Epithelial cell of esophagus (primary cell): ENCODE results near the gene UGDH.

GRCh38 chr4:38424505-38425118 is 239.4 kb upstream of the KLF3 start:
- RRBS, result no CpG with 5 or more reads among the region's 6 CpGs

DNA sequence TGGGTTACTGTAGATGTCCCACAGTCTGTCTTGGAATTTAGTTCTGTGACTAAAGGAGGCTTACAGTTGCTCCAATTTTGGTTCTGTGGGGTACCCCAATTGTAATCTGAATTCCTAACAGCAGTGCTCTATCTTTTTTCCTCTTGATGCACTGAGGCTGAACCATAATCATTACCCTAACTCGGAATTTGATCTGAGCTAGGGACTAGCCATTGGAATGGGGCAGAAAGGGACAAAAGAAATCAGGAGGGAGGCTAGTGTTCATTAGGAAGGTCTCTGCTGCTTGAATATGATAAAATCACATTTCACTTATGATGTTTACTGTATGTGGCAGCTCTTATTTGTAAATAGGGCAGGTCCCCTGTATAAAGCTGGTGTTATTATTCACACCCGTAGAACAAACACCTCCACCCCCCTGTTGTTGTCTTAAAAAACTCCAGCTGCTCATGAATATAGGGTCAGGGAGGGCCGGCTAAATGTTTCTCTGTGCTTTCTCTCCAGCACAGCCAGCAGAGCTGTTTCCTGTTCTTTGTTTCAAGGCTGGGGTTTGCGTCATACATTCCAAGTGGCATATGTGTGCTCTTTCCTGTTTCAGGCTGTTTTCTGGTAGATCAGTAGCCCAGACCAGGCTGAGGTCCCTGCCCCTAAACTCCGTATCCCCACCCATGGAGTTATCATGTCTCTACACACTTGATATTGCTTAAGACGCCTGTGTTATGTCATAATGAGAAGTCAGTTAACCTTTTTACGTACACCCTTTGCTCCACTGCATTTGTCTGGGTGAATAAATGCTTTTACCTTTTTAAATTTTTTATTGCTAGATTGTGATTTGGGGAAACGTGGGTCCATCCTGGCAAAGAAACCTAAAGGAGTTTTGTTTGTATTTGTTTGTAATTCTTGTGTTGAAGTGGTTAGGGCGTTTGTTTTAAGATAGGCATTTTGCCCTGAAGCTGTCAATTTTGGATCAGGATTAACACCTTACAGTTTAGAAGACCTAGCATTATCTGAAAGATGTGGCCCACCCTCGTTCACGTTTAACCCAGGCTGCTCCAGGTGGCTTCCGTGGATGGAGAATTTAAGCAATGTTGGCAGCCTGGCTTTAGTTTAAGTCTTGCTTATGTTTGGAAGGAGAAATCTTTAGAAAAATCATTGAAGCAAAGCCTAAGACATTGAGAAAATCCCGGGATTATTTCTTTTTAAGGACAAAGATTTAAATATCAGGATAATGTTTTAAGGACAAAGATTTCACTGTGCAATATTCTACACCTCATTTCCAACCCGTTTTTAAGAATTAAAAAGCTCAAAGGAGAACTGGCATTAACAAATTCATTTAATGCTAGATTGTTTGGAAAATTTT is 3.2 kb downstream of the KLF3 start:
- RRBS, result no CpG with 5 or more reads among the region's 14 CpGs

- RRBS, result no CpG with 5 or more reads among the region's 6 CpGs
Observed at GRCh38 chr4:38671627-38672088, 7.7 kb downstream of the KLF3 start.

GRCh38 chr4:38697080-38698328 is 33.5 kb downstream of the KLF3 start:
- RRBS, result no CpG with 5 or more reads among the region's 16 CpGs

DNA sequence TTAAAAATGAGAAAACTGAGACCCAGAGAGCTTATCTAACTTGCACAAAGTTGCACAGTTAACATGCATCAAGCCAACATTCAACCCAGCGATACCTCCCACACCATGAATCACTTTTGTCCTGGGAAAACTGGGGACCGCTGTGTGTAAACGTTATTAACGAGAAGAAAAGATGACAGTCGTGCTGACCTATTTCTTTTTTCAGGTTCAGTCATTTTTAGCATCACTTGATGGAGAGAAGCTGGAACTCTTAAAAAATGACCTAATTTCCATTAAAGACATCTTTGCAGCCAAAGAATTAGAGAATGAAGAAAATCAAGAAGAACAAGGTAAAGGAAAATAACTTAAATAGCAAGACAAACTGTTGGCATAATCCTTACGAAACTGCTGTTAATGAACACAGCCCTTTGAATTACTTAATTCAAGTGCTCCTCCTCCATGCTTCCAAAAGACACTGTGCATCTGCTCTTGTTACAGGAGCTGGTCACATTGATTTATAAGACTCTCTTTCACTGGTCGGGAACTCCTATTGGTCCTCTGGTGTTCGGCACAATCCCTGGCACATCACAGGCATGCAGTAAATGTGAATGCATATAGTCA is 55.1 kb downstream of the FAM114A1 start:
- RRBS, result no CpG with 5 or more reads among the region's 8 CpGs

DNA sequence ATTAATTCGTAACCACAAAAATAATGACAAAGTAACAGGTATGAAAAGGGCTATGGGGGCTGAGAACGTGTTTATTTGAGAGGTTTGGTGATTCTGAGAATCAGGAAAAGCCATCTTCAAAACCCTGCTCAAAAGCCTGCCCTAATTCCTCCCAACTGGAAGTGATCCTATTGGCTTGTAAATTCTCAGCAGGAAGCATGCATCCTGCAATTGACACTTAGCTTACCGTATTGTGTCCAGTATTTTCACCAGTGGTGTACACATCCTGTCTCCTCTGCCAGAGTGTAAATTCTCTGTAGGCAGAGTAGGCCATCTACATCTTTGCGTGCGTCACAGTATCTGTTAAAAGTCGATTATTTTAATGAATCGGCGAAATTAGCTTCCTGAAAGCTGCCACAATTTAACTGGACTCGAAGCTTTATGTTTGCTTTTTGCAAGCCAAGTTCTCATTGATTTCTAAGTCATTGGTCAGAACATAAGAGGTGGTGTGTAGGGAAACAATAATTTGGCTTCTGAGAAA is 67.0 kb downstream of the TMEM156 start:
- RRBS, result no CpG with 5 or more reads among the region's 9 CpGs

DNA sequence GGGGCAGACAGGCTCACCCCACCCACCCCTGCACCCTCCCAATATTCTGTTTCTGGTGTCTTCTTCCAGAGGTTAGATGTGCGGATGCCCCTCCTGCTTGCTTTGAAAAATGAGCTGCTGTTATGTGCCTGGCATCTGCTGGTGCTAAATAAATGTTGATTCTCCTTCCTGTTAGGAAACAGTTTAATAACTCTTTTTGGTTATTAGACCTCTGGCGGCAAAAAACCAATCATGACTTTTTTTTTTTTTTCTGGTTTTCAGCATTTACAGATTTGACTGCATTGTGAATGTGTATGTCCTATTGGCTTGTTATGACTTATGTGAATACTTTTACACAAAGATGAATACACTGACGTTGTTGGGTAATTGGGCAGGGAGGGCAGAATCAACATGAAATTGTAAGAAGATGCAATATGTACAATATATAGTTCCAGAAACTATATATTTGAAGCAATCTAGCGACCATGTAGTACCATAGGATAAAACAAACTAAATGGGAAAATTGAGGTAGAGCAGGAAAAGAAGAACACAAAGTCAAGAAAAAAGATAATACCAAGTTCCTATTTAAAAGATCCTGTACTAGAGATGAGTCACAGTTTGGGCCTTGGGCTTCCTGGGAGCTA is 13.7 kb upstream of the TMEM156 start:
- RRBS, result no CpG with 5 or more reads among the region's 4 CpGs

- RRBS, result no CpG with 5 or more reads among the region's 3 CpGs
Observed at GRCh38 chr4:39096479-39097111, 34.6 kb downstream of the KLHL5 start.

GRCh38 chr4:39103047-39103663 is 41.1 kb downstream of the KLHL5 start:
- RRBS, result no CpG with 5 or more reads among the region's 5 CpGs

- RRBS, result no CpG with 5 or more reads among the region's 8 CpGs
Observed at GRCh38 chr4:39125013-39125637, 57.2 kb upstream of the WDR19 start.

DNA sequence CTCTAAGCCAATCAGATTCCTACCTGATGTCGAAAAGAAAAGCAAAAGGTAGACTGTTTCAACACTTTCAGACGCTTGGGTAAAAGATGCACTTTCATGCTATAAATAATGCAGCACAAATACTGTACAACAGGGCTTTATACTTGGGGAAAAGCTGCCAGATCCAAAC is 742 bp upstream of the WDR19 start:
- RRBS, result no CpG with 5 or more reads among the region's 2 CpGs

- RRBS, result no CpG with 5 or more reads among the region's 3 CpGs
Observed at GRCh38 chr4:39523996-39524557, 3.2 kb downstream of the UGDH start.

- RRBS, result 2% methylated on average over 7 of the region's 58 CpGs
Observed at GRCh38 chr4:39526856-39527680, at the start of gene UGDH. Gene UGDH (minus strand): TSS chr4:39527439.

- RRBS, result no CpG with 5 or more reads among the region's 4 CpGs
Observed at GRCh38 chr4:39585902-39586793, 52.5 kb downstream of the SMIM14 start.

DNA sequence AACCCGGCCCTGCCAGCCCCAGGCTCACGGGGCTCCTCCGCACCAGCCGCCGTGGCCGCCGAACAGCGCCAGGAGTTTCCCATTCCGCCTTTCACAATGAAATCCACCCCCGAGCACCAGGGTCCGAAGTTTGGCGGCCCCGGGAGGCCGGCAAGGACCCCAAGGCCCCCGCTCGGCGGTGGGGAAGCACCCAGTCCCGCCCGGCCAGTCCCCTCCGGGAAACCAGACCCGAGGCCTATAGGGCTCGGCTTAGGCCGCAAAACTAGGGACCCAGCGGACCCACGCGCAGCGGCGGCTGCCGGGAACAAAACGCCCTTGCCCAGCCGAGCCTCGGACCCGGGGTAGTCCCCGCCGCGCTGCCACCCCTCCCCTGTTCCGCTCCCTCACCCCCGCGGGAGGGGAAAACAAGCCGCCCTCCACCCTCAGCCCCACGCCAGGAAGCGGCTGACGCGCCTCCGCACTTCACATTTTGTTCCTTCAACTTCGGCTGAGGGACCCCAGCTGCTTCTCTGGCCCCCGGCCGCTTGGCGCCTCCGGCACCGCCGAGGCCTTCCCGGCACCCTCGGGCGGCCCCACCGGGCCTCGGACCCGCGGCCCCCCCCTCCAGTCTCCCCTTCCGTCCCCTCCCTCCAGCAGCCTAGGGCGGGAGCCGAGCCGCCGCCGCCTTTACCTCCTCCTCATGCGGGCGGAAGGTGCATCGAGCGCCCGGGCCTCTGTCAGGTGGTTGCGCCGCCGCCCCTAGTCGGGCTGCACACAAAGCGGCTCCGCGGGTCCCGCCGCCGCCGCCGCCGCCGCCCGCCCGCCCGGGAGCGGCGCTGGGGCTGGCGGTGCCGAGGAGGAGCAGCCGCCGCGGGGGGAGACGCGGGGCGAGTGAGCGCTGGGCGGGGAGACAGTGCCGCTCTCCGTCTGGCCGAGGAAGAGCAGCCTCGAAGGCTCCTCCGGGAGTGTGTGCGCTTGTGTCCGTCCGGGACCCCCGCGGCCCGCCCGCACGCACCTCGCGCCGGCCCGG is 620 bp downstream of the PDS5A start:
- RRBS, result 2% methylated on average over 24 of the region's 116 CpGs

DNA sequence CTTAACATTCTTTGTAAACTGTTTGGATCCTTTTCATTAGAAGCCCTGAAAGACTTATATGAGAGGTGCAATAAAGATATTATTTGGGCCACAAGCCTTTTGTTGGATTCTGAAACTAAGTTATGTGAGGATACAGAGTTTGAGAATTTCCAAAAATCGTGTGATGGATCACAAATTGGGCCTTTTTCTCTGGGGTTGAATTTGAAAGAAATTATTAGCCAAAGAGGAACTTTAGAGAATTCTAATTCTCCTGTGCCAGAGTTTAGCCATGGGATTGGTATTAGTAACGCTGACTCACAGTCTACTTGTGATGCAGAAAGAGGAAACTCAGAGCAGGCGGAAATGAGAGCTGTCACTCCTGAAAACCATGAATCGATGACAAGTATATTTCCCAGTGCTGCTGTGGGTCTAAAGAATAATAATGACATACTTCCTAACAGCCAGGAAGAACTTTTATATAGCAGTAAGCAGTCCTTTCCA is 64.8 kb downstream of the N4BP2 start:
- RRBS, result no CpG with 5 or more reads among the region's 4 CpGs

GRCh38 chr4:40199428-40199809 is 2.6 kb downstream of the RHOH start:
- RRBS, result no CpG with 5 or more reads among the region's 5 CpGs

DNA sequence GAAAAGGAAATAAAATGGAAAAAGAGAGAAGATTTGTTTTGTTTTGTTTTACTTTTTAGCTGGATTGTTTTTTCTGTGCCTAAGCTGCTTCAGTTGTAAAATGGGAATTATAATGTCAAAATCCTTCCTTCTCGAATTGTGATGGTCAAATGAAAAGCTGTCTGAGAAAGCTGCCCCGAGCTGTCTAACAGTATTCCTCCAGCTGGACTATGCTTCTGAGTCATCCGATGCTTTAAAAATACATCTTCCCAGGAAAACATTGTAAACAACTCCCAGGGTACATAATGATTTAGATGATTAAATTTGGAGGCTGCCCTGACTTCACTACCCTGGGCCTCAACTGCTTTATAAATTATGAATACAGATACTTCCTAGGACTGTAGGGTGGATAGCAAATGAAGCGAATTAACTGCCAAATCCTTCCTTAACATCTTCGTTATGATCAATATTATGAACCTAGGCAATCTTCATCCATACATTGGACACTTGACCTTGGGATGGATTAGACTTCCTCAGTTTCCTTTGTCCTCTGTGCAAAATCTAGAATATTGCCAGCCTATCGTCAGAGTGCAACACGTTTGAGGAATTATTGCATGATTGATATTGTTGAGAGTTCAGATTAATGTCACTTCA is 15.1 kb downstream of the RHOH start:
- RRBS, result no CpG with 5 or more reads among the region's 7 CpGs

- RRBS, result no CpG with 5 or more reads among the region's 8 CpGs
Observed at GRCh38 chr4:40231371-40231899, 34.6 kb downstream of the RHOH start.

- RRBS, result no CpG with 5 or more reads among the region's 6 CpGs
Observed at GRCh38 chr4:40497179-40497633, 132.5 kb downstream of the RBM47 start.